Penis (tissue), 1 donor: ENCODE data around the genes NECTIN3 and C3orf52.

GRCh38 chr3:107548974-107549980 lies 26.5 kb downstream of the BBX start:
- PRO-cap: no peak

DNA sequence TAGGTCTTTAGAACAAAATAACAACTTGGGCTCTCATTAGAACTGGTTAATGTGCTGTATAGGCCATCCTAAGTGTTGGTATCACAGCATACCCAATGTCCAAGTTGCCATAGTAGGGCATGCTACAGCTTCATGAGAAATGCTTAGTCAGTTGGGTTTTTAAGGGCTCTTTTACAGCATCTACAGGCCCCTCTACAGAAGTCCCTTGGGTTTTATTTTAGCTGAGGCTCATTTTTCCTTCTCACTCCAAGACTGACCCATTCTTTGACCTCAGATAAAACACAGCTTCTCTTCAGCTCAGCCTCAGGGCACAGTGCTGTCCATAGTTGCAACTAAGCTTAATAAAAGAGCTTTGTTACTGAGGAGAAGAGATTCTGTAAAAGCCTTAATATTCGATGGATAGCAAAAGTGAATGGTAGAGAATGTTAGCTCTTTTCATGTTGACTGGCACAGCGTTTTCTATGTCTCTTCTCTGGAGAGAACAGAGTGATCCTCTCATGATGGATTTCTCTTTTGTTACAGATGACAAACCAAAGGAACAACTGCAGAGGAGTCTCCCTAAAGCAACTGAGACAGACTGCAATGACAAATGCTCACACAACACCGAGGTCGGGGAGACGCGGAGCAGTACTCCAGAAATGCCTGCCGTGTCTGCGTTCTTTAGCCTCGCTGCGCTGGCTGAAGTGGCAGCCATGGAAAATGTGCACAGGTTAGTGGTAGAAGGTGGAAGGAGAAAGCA lies 278.0 kb downstream of the BBX start:
- PRO-cap: no peak

DNA sequence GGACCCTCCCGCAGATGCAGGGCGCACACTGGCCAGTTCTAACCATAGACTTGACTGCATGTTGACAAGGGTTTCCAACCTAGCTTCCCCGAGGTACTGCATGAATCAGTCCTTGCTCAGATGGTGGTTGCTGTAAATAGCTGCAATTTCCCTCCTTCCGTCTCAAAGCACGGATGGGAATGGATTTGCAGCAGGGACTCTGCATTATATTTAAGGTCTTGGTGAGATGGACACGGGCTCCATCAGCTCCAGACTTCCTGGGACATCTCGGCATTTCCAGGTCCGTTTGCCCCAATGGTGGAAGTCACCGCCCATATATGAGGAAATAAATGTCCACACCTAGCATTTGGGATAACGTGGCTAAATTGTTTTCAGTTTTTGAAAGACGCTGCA lies 162.7 kb downstream of the CD47 start:
- PRO-cap: no peak

DNA sequence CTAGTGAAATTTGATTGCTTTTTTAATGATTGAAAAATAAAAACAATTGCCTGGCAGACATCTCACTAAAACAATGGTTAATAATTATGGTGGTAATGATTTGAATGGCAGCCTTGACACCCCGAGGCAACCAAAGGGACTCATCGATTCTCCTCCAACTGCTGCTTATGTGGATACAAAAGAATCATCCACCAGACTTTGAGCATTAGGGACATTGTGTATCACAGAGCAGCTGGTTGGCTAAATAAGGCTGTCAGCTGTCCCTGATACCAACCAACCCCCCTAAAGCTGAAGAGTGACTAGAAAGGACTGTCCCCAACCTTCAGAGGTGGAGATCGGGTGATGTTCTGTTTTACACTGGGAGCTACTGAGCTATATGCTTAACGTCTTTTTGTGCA lies 1.7 kb upstream of the CD47 start:
- PRO-cap: no peak

- PRO-cap: no peak
These were observed 9.0 kb upstream of the CD47 start for GRCh38 chr3:108099711-108100281.

- PRO-cap: unidirectional peak, plus-strand start at chr3:108125048
These were observed 33.8 kb upstream of the CD47 start for GRCh38 chr3:108124409-108125156.

DNA sequence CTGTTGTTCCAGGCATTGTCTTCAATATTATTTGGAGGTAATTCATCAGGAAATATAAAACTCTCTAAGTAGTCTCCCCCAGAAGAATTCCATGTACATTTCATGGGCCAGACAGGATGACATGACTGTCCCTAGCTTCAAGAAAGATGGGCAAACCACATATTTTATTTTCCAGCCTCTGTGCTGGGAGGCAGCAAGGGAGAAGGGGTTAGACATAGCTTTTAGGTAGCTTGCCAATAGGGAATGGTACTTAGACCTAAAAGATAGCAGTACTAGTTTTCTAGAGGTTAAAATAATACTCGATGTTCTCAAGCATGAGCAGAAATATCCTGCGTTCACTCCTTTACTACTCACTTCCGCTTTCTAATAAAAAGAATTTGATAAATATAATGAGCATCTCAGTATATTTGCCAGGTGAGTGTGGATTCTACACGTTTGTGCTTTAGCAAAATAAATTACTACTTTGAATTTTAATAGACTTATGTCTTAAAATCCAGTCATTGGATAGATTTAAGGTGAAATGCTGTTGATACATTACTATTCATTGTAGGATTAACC lies 39.3 kb upstream of the CD47 start:
- PRO-cap: no peak

DNA sequence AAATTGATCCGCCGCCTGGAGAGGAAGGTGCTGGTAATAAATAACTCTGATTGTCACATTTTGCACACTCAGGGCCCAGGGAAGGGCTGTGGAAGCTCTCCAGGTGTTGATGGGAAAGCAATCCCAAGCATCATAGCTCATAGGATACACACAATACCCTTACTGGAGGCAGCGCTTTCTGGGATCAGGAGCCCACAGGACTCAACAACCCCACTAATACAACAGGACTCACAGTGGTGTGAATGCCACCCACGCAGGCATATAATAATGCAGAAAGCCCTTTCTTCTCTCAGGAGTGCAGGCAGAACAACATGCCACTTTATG lies 52.5 kb downstream of the C3orf85 start:
- PRO-cap: no peak

DNA sequence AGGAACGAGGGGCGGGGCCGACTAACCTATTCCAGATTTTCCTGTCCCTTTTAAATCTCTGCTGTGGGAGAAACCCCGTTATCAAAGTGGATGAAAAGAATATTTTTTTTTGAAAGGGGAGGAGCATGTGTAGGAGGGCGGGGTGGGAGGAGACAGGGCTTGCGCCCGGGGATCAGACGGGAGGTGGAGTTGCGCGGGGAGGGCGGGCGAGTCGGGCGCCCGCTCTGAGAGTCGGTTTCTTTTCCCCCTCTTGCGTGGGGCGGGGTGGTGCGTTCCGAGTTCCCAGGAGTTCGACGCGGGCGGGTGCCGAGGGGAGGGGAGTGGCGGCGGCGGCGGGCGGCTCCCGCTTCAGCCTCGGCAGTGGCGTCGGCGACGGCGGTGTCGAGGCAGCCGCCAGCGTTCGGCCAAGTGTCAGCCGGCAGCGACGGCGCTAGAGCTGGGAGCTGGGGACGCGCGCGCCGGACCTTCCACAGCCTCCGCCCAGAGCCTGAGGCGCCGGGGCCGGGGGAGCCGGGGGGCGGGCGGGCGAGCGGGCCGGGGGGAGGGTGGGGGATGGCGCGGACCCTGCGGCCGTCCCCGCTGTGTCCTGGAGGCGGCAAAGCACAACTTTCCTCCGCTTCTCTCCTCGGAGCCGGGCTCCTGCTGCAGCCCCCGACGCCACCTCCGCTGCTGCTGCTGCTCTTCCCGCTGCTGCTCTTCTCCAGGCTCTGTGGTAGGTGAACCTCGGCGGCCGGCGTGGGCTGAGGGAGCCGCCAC lies at the start of gene NECTIN3:
Gene NECTIN3 (plus strand): TSS at position 351 of the 756 bp plus-strand sequence.
- PRO-cap: bidirectional peak, plus-strand start at position 360 of the sequence, minus-strand start outside the sequence; unidirectional peak, plus-strand start at position 433 of the sequence

DNA sequence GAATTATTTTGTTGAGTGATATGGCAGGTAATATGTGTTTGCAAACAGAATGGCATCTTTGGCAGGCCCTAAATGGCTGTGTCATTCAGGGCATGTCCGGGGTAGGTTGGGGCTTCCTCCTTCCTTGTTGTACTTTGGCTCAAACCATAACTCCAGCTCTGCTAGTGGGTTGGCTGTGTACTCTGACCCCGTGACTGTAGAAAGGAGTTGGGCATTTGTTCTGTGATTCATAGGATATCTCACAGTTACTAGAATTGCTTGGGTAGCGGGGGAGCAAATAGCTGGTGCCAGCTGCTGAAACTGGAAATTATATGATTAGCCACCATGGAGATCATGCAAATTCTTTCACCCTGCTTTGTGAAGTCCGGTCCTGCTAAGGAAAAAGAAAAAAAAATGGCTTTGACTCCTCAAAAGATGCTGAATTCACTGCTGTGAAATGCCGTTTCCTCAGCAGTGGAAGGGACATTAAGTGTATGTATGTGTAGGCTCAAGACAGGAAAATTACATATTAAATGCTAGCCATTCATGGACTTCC lies 2.4 kb downstream of the PLCXD2 start:
- PRO-cap: no peak

DNA sequence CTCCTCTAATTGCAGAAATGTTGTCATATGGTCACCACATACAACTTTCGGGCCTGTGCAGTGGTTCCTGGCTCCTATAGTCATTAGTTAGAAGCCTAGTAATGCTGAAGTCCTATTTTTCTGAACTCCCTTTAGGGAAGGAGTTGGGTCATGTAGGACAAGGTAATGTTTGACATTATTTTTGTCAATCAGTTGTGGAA lies 59.2 kb downstream of the PLCXD2 start:
- PRO-cap: no peak

GRCh38 chr3:111802254-111802962 lies 56.7 kb upstream of the PHLDB2 start:
- PRO-cap: bidirectional peak, plus-strand start at chr3:111802520, minus-strand start at chr3:111802380

DNA sequence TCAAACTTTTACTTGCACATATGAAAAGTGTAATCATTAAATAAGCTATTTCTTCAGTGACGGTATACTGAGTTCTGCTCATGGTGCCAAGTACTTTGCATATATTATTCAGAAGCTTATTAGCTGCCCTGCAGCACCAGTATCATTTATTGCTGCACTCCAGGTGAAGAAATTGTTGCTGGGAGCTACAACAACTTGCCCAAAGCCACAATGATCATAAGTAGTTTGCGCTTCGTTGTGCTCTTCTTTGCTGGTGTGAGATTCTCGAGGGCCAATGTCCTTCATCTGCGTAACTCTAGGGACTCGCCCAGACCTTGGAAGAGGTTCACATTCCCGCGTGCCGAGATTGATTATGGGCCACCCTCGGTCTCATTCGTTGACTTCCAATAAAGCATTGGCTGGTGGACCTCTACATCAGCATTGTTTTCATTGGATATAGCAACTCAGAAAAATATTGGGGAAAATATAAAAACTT lies 506 bp upstream of the PHLDB2 start:
- PRO-cap: no peak

DNA sequence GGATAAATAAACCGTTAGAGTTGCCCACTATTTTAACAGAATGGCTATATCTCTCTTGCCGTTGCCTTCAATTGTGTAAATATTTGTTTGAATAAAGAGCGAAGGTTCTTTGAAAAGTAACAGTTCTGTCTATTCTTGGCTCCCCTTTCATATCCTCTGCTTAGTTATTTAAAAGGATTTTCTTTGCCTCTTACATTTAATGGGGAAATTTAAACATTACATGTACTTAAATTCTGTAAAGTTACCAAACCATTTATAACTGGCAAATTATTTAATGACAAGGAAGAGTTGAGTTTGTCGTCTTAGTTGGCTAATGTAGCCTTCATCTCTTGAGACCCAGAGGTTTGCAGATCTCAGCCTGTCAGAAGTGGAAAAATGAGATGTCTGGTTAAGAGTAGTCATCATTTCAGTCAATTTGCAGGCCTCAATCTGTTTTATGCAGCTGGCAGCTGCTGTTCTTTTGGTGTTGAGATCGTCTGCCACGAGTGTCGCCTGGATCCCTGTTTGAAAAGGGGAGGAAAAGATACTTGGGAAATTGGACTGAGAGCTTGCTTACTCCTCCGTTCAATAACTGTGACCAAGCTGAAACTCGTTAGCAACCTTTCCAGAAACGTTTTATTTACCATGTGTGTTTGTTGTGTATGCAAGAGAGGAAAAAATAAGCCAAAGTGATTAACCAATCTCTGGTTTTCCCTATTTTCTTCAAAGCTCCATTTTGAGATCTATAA lies 2.2 kb downstream of the PHLDB2 start:
- PRO-cap: no peak

GRCh38 chr3:112072194-112072923 lies 13.8 kb upstream of the C3orf52 start:
- PRO-cap: no peak

- PRO-cap: no peak
These were observed 1.1 kb upstream of the C3orf52 start for GRCh38 chr3:112084693-112085816.

DNA sequence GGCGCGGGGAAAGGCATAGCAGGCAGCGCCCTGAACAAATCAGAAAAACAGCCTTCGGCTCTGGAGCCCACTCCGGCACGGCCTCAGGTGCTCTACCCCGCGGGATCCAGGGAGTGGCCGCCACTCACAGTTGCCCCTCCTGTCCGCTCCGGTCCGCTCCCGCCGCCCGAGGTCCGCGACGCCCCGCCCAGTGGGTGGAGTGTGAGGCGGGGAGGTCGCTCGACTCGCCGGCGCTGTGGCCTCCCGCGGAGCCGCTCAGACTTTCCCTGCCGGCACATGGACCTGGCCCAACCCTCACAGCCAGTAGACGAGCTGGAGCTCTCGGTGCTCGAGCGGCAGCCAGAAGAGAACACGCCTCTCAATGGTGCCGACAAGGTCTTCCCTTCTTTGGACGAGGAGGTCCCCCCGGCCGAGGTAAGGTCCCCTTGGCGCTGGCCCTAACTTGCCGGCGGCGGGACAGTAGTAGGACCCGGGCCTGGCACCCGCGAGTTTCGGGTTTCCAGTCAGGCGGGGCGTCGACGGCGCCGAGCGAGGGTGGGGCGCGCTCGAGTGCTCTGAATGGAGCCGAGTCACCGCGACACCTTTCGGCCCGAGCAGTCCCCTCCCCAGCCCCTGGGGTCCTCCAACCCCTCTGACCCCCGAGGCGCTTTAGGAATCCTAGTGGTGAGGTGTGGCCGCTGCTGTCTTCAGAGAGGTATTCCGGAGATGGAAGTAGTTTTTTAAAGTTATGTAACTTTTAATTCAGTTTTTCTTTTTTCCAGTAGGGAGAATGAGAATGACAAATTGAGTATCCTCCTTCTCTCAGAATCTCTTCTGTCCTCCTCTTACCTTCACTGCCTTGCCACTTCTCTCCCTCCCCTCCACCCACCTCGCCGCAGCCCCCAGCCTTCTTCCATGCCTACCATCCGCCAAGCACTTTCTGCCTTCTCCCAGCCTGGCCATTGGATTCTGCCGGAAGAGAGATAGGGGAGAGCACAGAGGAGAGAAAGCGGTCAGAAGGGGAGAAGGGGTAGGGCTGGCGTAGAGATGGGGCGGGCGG lies at the start of gene C3orf52:
Gene C3orf52 (plus strand): TSS at position 258 of the 1,039 bp plus-strand sequence.
- PRO-cap: bidirectional peak, plus-strand start at position 258 of the sequence, minus-strand start at position 110 of the sequence

DNA sequence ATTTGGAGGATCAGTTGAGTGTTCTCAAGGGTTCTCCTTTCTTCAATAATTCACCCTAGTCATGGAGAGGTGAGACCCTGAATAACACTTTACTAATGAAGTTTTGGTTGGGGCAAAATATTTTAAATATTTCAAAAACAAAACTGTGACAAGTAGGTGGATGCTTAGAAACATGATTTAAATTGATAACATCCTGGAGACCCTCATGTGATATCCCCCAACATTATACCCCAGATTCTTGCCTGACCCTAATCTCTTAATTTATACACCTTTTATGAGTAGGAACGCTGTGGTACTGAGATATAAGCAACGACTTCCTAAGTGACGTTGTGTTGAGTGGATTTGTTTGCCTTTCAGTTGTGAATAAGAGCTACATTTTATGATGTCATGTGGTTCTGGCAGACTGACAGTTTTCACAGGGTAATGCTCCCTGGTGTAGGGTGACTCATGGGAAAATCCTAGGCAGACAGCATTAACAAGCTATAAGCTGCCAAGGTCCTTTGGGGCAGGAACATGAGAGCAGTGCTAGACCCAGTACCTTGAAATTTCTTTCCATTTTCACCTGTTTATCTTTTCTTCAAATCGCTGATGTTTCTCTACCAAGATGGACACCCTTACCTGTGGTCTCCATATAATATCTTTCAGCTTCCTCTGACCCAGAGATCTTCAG lies 11.1 kb downstream of the C3orf52 start:
- PRO-cap: no peak

DNA sequence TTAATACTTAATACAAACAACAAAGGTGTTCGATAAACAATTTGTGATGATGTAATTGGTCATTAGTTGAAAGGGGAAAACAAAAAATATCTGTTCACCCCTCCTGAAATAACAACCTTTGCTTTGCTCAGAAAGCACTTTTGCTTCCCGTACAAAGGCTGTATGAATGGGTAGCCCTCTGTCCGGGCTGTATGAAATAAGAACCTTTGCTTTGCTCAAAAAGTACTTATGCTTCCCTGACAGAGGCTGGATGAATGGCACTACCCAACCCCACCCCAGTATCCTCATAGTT lies 20.6 kb downstream of the CD200 start:
- PRO-cap: no peak

DNA sequence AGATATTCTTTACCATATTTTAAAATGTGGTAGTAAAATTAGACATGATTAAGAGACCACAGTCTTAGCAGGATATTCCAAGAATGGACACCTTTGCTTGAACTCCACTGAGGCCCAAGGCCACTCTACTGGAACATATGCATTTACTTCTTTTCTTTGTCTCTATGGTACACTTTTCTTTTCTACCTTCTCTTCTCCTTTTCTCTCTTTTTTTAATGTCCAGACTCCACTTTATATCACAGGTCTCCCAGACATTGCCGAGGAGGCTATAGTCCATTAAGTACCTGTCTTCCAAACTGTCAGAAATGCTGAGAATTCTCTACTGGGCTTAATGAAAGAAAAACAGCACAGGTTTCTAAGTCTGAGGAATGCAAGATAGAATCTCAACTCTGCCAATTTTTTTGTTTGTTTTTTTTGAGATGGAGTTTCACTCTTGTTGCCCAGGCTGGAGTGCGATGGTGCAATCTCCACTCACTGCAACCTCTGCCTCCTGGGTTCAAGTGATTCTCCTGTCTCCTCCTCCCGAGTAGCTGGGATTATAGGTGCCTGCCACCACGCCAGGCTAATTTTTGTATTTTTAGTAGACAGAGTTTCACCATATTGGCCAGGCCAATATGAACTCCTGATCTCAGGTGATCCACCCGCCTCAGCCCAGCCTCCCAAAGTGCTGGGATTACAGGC lies 45.3 kb downstream of the CD200 start:
- PRO-cap: no peak